ENCODE measurements around the genes EVC and CRMP1.

DNA sequence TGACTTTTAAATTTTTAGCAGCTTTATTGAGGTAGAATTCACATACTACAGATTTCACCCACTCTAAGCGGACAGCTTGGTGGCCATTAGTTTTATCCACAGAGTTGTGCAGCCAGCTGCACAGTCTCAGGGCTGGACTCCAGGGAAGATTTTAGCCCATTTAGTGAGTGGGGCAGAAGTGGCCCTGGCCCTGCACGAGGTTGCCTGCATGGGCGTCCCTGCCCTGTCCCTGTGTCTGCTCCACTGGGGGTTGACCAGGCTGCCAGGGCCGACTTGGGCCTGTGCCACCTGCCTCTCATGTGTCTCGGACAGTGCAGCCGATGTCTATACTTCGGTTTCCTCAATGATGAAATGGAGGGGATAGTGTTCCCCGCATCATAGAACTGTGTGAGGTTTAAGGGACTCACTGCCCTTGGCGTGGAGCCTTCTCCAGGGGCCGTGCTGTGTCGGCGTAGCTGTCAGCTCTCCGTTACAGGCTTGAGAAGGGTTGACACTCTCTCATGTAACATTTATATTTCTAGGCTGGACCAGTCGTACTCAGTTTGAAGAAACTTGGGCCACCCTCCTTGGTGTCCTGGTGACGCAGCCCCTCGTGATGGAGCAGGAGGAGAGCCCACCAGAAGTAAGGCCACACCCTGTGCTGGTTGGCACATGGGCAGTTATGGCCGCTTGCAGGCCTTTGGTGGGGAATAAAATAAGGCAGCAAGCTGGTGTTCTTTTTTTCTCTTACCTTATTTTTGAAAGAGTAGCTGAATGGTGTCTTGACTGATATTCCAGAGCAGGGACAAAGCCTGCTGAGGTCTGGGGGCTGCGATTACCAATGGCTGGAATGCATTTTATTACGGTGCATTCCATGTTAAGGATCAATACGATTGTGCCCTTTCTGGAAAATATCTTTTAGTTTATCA lies 26.8 kb upstream of the MSANTD1 start:
- PRO-cap = no peak
- RAMPAGE, long total RNA = no peak

DNA sequence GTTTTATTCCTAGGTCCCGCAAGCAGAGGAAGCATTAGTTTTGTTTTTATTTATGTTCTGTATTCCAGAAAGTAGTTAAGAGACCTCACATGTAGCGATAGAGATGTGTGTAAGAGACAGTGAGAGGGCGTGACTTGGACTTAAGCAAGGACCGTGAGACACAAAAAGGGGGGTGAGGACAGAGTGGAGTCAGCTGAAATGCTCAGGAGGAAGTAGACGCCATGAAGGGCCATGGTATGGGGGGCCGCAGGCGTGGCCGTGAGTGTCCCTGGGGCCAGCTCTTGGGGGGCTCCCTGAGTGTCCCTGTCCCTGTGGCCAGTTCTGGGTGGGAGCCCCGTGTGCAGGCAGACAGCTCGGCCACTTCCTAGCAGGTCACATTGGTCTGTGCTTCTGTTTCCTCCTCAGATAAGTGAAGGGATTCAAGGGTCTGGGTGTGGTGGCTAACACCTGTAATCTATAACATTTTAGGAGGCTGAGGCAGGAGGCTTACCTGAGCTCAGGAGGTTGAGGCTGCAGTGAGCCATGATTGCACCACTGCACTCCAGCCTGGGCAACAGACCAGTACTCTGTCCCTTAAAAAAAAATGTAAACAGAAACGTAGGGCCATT lies 23.0 kb upstream of the MSANTD1 start:
- PRO-cap = no peak
- RAMPAGE, long total RNA = no peak

DNA sequence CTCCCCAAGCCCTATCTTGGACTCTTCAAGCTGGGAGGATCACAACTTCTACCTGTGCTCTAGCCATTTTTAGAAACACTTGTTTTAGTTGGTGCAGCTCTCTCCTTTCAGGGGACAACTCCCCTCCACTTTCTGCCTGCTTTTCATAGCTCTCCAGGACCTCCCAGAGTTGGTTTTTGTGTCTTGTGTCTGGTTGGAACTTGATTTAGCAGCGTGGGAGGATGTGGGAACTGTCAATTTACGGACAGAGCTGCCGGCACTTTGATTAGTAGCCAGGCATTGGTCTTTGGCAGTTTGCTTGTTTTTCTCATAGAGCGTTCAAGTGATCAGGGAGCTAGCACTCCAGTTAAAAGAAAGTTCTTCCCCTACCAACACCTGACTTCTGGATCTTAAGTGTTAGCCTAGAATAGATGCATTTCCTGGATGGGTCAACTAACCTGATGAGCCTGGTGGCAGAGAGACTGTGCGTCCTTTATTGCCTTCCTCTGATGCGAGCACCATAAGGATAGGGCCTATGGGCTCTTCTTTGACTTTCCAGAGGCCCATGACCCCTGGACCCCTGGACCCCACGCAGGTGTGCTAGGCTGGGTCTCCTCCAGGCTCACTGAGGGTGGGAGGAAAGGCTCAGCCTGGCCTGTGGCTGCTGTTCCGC lies 6.6 kb downstream of the RGS12 start:
- PRO-cap = no peak
- RAMPAGE, long total RNA = no peak

DNA sequence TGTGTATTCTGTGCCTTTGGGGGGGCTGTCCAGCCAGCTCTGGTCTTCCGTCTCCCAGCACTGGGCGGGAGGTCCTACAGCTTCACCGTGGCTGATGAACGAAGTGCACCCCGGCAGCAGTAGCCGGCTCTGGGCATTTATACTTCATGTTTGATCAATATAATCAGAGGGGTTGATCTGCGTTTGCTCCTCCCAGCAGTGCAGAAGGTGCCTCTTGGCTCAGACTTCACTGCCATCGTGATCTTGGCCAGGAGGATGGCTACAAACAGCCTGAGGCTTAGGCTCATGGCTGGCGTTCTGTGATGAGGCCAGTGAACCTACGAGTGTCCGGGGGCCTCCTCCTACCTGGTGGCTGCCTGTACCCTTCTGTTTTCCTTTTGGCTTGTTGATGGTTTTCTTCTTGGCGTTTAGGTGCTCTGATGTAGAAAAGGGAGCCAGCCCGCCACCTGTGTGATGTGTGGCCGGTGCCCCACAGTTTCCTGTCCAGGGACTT lies 31.3 kb upstream of the HGFAC start:
- PRO-cap = no peak
- RAMPAGE, long total RNA = no peak

GRCh38 chr4:3486779-3487339 lies 23.8 kb downstream of the DOK7 start:
- PRO-cap = no peak
- RAMPAGE, long total RNA = no peak

DNA sequence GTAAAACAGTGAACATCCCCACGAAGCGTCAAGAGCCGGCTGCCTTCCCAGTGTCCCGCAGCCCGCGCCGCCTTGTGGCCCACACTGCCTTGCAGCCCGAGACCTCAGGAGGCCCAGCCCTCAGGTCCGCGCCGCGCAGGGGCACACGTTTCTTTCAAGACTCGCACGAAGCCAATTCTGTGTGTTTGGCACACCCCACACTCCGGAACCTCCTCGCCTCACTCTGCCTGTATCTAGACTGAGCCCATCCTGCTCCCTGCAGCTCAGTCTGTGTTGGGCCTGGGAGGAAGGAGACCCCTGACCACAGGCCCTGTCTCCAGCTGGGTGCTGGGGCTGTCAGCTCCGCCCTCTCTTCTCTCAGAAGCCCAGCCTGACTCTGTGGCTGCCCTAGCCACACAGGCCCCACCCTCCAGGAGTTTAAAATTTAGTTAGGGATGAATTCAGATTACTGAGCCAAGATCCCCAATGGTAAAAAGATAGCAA lies 5.7 kb downstream of the LRPAP1 start:
- PRO-cap = no peak
- RAMPAGE, long total RNA = no peak

DNA sequence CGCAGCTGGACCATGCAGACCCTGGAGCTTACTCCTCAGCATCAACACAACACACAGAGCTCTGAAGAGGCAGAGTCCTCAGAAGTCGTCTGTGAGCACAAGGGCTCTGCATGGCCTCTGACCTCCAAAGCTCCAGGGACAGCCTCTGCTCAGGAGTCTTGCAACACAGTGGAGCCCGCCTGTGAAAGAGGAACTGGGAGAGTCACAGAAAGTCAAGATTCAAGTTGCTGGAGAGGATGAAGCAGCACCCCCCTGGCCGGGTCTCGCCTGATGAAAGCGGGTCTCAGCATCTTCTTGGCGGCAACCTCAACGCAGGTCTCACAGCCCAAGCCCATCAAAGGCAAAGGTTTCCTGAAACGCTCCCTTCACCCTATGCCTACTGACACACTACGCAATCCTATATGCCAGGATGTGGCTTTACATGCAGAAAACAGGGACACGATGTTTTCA lies 2.8 kb downstream of the LRPAP1 start:
- PRO-cap = no peak
- RAMPAGE, long total RNA = no peak

GRCh38 chr4:3640353-3641146 lies 108.3 kb upstream of the LRPAP1 start:
- PRO-cap = no peak
- RAMPAGE, long total RNA = no peak

DNA sequence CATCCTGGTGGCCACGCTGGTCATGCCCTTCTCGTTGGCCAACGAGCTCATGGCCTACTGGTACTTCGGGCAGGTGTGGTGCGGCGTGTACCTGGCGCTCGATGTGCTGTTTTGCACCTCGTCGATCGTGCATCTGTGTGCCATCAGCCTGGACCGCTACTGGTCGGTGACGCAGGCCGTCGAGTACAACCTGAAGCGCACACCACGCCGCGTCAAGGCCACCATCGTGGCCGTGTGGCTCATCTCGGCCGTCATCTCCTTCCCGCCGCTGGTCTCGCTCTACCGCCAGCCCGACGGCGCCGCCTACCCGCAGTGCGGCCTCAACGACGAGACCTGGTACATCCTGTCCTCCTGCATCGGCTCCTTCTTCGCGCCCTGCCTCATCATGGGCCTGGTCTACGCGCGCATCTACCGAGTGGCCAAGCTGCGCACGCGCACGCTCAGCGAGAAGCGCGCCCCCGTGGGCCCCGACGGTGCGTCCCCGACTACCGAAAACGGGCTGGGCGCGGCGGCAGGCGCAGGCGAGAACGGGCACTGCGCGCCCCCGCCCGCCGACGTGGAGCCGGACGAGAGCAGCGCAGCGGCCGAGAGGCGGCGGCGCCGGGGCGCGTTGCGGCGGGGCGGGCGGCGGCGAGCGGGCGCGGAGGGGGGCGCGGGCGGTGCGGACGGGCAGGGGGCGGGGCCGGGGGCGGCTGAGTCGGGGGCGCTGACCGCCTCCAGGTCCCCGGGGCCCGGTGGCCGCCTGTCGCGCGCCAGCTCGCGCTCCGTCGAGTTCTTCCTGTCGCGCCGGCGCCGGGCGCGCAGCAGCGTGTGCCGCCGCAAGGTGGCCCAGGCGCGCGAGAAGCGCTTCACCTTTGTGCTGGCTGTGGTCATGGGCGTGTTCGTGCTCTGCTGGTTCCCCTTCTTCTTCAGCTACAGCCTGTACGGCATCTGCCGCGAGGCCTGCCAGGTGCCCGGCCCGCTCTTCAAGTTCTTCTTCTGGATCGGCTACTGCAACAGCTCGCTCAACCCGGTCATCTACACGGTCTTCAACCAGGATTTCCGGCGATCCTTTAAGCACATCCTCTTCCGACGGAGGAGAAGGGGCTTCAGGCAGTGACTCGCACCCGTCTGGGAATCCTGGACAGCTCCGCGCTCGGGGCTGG lies 1.1 kb downstream of the ADRA2C start:
- PRO-cap = bidirectional peak, plus-strand start at position 554 of the sequence, minus-strand start at position 281 of the sequence; bidirectional peak, plus-strand start at position 929 of the sequence, minus-strand start at position 812 of the sequence
- RAMPAGE, long total RNA = no peak

GRCh38 chr4:3862507-3863042 lies 96.4 kb downstream of the ADRA2C start:
- PRO-cap = bidirectional peak, plus-strand start at chr4:3862855, minus-strand start at chr4:3862647
- RAMPAGE, long total RNA = no peak

GRCh38 chr4:4289750-4289969 lies 294 bp downstream of the LYAR start:
- PRO-cap = no peak
- RAMPAGE, long total RNA = no peak

DNA sequence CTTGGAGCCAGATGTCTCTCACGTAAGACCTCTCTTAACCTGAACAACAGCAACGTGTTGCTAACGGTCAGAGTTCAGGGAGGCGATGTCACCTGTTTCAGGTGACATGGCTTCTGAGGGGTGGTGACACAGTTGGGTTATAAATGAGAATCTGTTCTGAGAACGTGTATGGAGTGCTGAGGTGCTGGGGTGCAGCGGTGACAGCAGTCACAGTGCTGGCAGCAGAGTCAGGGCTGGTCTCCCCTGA lies 2.6 kb downstream of the NSG1 start:
- PRO-cap = no peak
- RAMPAGE, long total RNA = no peak

DNA sequence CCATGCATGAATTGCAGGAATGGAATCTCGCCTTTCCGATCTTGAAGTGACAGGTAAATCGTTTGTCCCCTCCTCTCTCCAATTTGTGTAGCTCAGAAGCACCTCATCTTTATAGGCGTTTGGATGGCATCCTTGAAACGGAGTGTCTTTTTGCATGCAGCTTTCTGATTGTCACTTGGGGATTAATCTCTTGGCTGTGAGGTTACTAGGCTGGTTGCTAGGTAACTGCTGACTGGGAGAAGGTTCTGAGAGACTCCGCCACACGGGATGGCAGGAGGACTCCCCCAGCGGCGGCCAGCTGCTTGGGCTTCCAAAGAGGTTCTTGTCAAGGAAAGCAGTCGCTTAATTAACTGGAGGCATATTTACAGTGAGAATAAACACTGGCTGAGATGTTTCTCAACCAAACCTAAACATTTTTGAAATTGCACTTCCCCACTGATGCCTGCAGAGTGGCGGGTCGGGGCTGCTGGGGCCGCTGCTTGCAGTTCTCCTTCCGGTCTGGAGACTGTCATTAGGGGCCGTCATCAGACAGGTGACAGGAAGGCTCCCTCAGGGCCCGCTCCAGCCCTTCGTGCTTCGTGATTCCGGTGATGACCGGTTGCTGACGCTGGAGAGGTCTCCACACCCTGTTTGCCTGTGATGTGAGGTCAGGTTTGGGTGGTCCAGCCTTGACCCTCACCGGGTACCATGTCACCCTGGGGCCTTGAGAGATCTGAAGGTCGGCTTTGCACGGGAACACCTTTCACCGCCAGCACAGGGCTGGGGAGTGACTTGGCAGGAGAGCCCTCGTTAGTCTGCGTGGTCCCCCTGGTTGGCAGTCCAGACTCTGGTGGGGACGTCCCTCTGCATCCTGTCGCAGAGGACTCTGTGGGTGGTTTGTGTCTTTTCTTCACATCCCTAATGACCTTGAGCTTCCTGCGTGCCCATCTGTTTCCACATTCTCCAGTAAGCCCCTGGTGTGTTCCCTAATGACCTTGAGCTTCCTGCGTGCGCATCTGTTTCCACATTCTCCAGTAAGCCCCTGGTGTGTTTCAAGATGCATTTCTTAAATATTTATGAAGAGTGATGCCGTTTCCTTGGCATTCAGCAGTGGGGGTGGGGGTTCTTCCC lies 9.2 kb downstream of the NSG1 start:
- PRO-cap = unidirectional peak, minus-strand start at position 768 of the sequence; bidirectional peak, plus-strand start outside the sequence, minus-strand start at position 828 of the sequence
- RAMPAGE, long total RNA = no peak

DNA sequence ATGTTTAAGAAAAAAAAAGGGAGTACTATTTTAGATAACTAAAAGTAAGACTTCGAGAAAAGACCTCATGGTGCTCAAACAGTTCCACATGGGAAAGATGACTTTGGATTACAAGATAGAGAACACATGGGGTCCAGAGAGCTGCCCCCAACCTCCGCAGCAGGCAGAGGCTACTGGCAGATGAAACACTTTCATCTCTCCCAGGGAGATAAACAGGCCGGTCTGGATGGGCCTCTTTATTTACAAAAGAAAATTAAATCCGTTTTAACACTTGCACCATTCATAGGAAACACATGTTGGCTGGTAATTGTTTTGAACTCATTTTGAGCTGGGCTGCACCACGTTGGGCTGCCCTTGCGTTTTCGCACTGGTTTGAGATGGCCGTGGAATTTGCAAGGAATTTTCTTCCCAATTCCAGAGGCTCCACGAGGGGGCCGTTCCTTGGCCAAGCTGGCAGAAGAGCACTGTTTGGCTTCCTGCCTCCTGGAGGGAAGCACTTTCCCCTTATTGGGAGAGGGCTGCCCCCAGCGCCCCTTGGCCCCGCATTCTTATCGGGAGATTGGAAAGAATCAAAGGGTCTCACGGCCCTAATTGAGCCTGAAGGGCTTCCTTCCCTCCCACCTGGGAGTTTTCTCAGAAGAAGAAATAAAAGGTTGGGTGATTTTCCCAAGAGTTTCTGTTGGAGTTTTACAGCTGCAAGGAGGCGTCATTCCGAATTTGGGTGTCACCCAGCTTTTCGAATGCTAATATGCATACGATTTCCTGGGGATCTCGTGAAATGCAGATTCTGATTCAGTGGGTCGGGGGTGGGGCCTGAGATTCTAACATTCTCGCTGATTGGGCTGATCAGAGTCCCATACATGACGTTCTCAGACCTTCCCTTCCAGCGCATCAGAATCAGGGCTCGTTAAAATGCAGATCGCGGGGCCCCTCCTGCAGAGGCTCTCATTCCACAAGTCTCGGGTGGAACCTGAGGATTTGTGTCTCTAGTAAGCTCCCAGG lies 125.5 kb upstream of the STX18 start:
- PRO-cap = bidirectional peak, plus-strand start at position 545 of the sequence, minus-strand start at position 374 of the sequence; bidirectional peak, plus-strand start at position 948 of the sequence, minus-strand start at position 750 of the sequence
- RAMPAGE, long total RNA = no peak

DNA sequence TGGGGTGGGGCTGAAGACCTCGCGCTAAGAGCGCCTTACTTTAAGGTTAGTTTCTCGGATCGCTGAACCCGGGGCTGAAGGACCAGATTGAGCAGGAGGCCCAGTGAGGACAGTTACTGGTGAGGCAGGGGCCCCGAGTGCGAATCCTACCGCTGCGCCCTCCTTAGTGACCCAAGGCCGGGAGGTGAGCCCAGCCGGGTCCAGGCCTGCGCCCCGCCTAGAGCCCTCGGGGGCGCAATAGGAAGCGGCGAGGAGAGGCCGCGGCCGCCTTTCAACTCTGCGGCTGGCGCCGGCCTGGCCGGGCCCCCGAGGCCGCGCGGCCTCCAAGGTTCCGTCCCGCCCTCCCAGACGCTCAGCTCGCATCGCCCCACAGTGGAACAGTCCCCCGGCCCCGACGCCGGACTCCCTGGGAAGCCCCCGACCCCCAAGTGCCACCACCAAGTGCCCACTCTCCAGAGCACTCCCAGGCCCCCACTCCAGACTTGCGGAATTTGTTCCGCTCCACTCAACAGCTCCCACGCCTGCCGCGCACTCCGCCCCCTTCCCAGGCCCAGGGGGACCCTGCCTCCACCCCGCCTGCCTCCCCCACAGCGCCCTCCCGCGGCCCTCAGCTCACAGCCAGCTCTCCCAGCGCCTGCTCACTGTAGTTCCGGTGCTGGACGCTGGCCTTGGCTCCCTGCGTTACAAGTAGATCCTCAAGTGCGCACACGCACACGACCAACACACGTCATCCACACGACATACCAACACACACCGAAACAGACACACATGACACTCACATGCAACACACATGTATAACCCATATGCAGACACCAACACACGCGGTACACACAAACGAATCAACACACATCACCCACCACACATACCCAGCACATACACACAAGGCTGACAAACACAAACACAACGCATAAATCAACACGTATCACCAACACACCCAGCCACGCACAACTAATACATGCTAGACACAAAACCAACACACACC lies 7.9 kb downstream of the MSX1 start:
- PRO-cap = no peak
- RAMPAGE, long total RNA = no peak

- PRO-cap = no peak
- RAMPAGE, long total RNA = no peak
Observed at GRCh38 chr4:5385634-5385934, 322.8 kb downstream of the EVC2 start.

- PRO-cap = no peak
- RAMPAGE, long total RNA = no peak
Observed at GRCh38 chr4:5576077-5576620, 132.2 kb downstream of the EVC2 start.

DNA sequence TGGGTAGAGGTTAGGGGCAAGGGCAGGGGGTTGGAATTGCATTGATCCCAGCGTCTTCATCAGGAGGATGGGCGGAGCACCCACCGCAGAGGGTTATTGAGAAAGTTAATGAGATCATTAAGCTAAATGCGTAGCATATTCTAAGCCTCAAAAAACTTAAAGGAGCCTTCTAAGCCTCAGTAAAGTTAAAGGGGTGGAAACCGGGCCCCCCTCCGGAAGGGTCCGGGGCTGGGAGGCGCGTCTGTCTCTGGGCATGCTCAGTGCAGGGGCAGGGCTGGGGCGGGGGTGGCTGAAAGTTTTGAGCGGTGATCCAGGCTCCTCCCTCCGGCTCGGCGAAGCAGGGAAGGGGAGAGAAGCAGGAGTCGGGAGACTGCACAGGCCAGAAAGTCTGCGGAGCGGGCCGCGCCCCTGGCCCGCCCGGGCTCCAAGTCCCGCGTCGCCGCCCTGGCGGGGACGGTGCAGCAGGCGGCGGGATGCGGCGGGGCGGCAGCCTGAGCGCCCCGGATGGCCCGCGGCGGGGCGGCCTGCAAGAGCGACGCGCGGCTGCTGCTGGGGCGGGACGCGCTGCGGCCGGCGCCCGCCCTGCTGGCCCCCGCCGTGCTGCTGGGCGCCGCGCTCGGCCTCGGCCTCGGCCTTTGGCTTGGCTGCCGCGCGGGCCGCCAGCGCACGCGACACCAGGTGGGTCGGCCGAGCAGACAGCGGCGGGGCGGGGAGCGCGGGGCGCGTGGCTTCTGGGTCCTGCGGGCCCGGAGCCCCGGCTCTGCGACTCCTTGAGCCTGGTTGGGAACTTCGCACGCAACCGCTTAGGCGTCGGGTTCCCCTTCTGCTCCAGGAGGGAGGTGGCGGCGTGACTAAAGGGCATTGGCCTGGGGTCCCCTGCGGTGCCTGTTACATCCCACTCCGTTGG lies at the start of gene EVC:
Gene EVC (plus strand): TSS at position 325 of the 907 bp plus-strand sequence.
- PRO-cap = bidirectional peak, plus-strand start at position 382 of the sequence, minus-strand start at position 273 of the sequence; unidirectional peak, minus-strand start at position 771 of the sequence; unidirectional peak, minus-strand start at position 828 of the sequence
- RAMPAGE, long total RNA = no peak

- PRO-cap = unidirectional peak, plus-strand start at chr4:5892595; bidirectional peak, plus-strand start at chr4:5893305, minus-strand start at chr4:5893064
- RAMPAGE, long total RNA = no peak
Observed at GRCh38 chr4:5892552-5893548, at the start of gene CRMP1. Gene CRMP1, minus strand, starts transcription at chr4:5893086.

DNA sequence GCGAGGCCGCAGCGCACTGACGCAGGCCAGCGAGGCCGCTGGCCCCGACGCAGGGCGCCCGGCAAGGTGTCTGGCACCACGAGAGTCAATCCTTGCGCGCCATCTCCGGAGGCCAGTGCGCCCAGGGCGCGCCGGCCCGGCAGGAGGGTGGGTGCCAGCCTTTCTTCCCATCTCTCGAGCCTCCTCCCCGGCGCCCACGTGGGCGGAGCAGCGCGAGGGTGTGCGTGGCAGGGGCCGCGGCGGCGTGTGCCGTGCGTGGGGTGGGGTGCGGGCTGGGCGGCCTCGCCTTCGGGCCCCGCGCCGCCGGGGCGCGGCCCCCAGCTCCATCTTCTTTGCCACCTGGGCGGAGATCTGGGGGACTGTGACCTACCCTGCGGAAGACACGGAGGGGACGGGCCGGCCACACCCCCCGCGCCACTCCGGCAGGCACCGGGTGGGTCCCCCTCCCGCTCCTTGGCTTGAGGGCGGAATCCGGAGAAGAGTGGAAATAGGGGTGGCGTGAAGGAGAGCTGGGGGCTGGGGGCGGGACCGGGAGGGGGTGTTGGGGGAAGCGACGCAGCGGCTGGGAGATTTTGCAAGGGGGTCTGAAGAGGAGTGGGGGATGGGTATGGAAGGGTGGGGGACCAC lies 801 bp downstream of the JAKMIP1 start:
- PRO-cap = bidirectional peak, plus-strand start at position 115 of the sequence, minus-strand start outside the sequence
- RAMPAGE, long total RNA = no peak